Placental pericyte (primary cell): ENCODE measurements around a stretch of chr16.

- CAGE, long polyA plus RNA = no peak
These were observed 361.8 kb downstream of the WWOX start for GRCh38 chr16:78461110-78461831.

DNA sequence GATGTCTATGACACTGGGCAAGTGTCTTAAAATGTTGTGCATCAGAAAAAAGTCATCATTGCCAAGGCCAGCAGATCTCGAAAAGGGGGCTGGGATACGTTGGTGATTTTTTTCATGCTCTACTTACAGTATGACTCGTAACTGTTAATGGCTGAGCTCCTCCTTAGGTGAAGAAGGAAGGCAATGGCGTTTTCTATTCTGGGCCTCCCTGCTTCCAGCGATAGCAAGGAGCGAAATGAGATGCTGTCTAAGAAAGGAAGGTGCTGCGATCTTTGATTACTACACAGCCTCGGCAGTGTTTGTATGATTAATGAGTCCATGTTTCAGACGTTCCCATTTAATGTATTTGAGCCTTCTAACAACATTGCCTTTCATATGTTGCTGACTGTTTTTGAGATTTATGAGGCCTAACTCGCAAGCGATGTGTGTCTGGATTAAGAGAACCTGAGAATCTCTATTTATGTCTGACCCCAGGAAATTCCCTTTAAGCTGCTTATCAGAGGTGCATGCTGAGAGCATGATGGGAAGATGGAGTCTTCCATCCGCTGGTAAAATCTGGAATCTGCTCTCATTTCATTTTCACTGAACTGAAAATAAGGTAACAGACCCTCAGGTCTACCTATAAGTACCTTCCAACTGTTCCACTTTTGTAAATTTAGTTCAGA lies 403.4 kb downstream of the WWOX start:
- CAGE, long polyA plus RNA = no peak

GRCh38 chr16:78669792-78670597 lies 570.5 kb downstream of the WWOX start:
- CAGE, long polyA plus RNA = no peak

DNA sequence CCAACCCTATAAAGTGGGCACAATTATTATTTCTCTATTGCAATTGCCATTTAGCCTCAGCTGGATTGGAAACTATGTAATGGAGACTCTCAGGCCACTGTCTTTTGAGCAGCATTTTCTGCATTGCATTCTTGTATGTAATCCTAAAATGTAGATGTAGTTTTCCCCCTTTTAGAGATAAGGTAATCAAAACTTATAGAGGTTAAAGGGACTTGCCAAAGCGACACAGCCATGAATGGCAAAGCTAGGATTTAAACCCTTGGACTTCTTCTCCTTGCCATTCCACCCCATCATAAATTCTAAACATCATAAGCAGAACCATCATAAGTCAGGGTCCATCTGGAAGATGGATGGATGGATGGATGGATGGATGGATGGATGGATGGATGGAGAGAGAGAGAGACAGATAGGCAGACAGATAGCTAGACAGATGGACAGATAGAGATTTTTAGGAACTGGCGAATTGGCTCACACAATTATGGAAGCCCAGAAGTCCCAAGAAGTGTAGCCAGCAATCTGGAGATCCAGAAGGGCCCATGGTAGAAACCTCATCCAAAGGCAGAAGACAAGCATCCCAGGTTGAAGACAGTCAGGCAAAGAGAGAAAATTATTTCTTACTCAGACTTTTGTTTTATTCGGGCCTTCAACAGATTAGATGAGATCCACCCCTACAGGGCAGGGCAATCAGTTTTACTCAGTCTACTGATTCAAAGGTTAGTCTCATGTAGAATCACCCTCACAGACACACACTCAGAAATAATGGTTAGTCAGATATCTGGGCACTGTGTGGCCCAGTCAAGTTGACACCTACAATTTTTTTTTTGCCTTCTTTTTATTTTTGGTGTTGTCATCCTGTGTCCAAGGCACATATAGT lies 729.5 kb downstream of the WWOX start:
- CAGE, long polyA plus RNA = no peak

GRCh38 chr16:79541203-79541731 lies 59.3 kb downstream of the MAF start:
- CAGE, long polyA plus RNA = no peak

DNA sequence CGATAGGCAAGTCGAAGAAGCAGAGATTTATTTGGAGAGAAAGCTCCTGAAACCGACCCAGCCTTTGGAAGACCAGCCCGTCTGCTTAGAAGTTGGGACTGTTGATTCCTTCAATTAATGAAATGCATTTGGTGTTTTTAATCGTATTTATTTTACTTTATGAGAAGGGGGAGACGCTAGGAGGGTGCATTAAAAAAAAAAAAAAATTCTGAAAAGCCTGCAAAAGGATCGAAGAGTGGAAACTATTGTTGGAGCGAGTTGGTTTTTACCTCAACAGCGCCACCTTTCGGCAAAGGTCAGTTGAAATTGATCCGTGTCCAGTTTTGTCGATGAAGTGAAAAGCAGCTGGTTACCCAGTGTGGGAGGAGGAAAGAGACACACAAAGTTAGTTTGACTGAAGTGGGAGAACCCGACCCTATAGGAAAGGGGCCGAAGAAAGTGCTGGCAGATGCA lies 1.5 kb upstream of the MAF start:
- CAGE, long polyA plus RNA = no peak

DNA sequence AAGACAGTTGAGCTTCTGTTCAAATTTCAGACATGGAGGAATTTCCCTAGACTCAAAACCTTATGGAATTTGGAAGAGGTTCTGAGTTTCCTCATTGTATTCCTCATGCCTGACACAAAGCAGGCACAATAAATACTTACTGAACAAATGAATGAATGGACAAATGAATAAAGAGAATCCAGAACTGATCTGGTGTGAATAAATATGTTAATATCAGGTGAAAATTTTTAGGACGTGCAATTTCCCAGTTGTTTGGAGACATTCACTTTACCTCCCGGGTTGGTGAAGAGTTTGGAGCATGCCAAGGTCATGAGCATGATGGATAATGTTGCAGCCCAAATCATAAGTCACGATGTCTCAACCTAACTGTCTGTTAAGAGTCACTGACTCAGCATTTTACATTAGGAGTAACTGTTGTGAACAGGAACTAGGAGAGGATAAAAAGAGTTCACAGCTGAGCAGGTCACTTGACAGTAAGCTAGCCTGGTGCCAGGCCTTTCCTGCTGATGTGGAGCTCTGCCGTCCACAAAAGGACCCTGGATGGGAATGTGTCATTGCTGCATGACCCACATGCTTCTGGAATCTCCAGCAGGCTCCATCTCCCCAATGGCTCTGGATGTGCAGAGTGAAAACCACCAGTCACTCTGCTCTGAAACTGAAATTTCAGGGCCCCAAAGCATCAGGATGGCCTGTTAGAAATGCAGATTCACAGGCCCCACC lies 371.5 kb upstream of the MAF start:
- CAGE, long polyA plus RNA = no peak

DNA sequence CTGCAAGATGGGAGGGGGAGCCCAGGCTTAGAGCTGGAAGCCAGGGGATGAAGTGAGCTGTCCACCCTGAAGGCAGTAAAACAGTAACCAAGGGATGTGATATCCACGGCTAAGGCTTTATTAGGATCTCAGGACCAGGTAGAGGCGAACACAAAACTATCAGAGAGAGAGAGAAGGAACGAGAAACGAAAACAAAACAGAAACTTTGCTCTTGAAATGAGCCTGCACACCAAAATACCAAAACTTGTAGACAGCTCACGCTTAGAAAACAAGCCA lies 116.0 kb downstream of the DYNLRB2 start:
- CAGE, long polyA plus RNA = no peak

DNA sequence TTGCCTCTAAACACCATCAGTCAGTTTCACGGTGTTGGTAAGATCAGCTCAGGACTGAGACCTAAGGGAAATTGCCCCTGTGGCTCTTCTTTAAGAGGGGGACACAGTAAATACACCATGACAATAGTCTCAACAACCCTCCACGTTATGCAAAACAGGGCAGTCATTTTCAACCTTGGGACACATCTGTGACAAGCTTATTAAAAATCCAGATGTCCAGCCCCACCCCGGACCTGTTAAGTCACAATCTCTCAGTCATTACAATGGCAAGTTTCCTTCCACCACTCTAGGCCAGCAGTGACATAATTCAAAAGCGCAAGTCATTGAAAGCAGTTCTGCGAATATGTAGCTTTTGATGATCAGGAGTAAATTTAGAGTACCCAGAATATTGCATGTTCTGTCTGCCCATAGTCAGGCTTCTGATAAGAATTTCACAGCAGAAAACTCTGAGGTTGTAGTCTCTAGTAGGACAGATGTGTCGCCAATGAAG lies 1.3 kb downstream of the ATMIN start:
- CAGE, long polyA plus RNA = no peak

GRCh38 chr16:81077412-81078379 lies 658 bp upstream of the C16orf46 start:
- CAGE, long polyA plus RNA = no peak

GRCh38 chr16:81136910-81137596 lies 40.9 kb upstream of the GCSH start:
- CAGE, long polyA plus RNA = no peak

DNA sequence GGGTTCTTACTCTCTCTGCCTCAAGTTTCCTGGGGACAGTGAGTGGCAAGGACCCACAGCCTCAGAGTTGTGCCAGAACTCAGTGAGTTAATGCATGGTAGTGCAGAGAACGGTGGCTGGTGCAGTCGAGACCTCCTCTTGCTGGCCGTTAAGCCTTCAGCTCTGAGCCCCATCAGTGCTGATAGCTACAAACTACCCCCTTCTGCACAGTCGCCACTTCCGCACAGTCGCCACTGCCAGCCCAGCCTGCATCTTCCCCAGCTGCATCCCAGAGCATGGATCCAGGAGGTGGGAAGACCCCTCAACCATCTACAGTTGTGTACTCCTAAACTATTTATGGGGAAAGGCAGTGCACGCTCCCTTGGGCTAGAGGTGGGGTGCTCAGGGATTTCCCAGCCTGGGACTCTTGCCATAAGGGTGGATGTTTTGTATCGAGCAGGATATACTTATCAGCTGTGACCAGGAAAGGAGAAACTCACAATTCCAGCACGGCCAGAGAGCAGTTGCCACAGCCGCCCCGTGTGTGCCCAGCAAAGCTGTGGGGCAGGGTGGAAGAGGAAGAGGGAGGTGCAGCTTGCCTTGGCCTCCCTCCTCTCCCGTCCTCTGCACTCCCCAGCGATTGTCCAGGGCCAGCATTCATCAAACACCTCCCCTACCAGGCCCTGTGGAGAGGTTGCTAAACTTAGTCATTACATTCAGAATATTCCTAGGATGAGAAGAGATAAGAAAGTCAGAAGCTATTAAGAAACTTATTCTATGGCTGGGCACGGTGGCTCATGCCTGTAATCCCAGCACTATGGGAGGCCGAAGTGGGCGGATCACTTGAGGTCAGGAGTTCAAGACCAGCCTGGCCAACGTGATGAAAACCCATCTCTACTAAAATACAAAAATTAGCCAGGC lies 49.4 kb upstream of the CMIP start:
- CAGE, long polyA plus RNA = no peak

DNA sequence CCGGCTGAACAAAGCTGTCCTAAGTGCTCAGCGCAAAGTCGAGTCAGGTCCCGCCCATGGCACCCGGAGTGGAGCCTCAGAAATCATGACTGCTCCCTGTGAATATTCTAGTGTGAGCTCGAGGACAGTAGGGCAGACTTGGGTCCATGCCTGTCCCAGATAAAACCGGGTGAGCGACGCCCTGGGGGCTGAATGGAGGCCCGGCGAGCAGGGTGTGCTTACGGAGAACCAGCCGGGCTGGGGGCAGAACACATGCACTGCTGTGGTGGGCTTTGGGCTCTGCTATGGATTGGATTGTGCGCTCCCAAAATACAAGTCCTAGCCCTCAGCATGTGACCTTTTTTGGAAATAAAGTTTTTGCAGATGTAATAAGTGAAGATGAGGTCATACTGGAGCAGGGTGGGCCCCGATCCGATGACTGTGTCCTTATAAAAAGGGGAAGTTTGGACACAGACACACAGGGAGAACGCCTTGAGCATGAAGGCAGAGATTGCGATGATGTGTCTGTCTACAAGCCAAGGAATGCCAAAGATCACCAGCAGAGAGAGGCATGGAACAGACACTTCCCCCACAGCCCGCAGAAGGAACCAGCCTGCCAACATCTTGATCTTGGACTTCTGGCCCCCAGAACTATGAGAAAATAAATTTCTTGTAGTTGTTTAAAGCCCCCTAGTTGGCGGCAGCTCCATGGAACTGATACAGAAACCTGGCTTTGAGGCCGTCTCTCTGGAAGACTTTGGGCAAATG lies 12.7 kb upstream of the CMIP start:
- CAGE, long polyA plus RNA = no peak

DNA sequence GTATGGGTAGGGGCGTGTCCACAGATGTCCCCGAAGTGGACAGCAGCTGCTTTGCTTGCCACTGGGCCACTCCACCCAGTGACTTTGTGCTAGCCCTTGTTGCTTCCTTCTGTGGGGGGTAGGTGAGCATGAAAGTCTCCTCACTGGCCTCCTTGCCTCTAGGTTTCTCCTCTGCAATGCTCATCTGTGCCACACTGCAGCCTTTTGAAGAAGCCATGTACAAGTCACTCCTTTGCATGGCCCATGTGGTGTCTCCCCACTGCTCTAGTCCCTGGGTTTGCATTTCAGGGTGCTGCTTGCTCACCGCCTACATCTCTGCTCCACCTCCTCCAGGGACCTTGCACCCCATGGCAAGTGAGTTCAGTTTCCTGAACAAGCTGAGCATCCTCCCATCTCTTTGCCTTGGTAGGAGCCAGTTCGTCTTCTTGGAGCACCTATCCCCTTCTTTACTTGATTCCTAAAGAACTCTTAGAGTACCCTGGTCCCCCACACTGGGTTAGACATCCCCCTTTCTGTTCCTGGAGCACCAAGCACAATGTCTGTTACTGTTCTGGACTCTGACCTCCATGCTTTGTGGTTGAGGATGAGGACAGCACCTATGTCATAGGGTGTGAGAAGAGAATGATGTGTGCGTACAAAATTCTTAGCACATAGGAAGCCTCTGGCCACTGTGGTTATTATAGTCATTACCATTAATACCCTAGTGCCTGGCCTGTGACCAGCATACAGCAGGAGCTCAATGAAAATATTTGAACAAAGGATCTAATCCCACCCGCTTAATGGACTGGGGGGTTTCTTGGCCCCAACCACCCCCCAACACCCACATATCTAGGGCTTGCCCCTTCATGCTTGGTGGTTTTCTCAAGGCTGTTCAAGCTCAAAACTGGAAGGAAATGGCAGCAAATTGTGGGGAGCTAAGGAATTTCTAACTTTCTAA lies 1.8 kb upstream of the CMIP start:
- CAGE, long polyA plus RNA = no peak

DNA sequence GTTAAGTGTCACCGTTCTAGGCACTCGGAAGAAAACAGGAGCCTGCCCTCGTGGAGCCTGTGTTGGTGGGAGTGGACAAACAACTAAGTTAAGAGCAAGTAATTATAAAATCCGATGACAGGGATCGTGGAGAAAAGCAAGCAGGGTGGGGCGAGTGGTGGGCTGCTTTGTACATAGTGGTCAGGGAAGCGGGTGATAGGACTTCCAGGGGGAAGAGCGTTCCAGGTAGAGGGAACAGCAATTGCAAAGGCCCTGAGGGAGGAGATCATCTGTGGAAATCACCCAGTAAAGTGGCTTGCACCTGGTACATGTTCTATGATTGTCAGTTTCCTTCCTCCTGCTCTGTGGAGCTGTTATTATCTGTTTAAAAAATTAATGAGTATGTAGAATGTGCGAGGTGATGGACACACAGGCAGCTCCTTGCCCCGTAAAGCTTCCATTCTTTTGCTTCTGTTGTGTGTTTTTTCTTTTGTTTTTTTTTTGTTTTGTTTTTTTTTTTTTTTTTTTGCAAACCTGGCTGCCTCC lies 7.9 kb downstream of the CMIP start:
- CAGE, long polyA plus RNA = no peak

DNA sequence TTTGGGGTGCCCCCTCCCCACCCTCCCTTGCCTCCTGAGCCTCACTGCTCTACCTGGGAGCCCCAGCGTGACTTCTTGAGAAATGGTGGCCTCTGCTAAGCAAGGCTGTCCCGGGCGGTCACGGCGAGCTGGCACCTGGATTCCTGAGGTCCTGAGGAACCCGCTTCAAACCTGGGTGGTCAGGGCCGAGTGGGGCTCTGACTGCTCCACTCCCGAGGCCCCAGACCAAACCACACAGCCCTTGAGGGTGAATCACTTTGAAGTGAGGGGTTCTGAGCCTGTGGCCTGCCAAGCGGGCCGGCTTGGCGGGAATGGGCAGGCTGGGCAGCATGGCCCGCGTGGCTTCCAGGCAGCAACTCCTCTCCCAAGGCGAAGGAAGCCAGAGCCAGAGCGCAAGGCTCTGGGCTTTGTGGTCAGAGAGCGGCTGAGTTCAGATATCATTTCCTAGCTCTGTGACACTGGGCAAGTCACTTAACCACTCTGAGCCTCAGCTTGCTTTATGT lies 42.6 kb downstream of the CMIP start:
- CAGE, long polyA plus RNA = no peak

DNA sequence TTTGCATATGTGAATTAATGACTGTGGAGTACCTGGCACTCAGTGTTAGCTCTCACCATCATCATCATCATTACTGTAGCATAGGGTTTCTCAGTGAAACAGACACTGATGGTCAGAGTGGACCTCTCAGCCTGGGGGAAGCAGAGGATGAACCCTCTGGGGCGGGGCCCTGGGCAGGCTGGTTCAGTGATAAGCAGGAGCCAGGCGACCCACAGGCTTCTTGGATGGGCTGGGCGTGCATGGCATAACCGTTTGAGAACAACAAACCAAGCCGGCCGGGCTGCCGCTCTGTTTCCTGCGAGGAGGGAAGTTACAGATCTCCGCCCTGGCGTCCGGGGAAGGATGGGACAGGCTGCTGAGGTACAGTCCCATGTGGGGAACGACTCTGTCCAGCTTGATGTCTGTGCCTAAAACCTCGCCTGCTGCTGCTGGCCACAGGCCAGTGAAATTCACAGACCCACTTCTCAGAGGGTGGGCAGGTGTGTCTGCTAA lies 50.6 kb downstream of the CMIP start:
- CAGE, long polyA plus RNA = no peak

DNA sequence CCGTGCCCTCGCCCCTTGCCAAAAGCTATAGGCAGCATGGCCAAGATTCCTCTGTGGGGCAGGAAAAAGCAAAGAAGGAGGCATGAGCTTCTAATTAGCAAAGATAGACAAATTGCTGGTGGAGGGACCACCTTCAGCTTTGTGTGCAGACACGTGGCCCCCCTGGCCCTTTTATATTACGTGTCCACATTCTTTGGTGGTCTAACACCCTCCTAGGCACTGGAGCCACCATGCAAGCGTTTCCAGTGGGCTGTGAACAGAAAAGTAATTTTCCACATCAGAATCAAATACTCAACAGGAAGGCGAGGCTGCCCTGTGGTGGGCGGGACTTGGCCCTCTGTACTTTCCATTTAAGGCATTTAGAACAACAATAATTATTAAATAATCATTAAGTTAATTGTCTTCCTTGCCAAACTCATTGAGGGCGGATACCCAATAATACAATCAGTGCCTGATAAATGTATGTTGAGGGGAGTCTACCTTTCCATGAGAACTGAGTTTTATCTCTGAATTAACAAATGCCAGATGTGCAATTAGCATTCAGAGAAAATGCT lies 109.2 kb downstream of the CMIP start:
- CAGE, long polyA plus RNA = no peak

DNA sequence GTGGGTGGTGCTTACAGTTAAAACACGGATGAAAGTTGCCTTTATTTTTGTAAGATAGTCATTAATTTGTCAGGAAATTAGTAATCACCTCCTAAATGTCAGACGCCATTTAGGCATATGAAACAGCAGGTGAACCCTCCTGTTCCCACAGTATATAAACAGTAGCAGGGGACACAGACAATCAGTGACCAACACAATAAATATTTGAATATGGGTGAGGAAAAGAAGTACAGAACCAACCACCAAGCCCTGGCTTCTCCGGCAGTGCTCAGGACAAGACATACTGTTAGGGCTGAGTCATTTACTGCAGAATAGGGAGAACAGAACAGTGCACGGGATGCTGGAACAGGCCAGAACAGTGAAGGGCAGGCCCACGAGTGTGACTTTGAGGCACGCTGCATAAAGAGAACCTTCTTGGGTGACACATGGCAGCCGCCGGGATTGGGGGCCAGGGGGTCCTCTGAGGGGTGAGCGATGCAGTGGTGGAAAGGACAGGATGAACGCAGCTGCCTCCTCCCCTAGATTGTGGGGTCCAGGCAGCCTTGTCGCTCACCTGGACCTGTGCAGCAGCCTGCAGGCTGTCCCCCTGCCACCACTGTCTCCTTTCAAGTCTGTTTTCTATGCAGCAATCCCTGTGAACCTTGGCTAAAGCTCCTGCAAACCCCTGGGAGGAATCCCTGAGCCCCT lies 160.4 kb downstream of the CMIP start:
- CAGE, long polyA plus RNA = no peak

GRCh38 chr16:81606620-81607133 lies 162.1 kb downstream of the CMIP start:
- CAGE, long polyA plus RNA = no peak